Osteocyte (in vitro differentiated cells): Measurements from ENCODE around the gene ZMYND15.

DNA sequence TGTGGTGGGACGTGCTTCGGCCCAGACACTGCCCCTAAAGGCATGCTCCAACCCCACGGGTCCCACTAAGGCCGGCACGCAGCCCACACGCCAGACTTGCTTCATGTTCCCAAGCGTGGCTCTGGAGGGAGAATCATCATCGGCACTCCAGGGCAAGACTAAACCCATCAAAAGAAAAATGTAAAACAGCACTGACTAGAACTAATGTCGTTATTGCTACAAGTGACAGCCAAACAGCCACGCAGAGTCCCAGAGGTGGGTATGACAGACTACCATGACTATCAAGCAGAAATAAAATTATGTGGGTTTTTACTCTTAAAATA, 41.5 kb upstream of the ATP2A3 start:
- PRO-cap = no peak

DNA sequence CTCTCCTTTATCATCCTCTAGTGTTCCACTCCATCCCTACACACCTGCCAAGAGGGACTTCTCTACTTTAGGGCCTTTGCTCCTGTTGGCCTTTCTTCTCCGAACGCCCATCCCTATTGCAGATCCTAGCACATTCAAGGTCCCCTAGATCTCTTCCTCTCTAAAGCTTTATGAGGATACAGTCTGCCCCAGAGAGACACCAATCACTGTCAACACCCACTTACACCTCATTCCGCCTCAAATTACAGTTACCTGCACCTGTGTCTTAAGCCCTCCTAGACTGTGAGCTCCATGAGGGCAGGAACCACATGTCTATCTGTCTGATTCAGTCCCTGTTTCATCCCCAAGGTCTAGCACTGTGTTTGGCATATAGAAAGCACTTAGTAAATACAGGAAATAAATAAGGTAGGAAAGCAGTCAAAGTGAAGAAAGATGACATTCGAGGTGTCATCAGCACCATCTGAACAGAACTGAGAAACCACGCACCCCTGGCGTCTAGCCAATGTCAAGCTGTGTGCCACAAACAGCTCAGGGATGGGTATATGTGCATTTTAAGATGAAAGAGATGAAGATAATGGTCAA, 79.5 kb upstream of the ATP2A3 start:
- PRO-cap = no peak

GRCh38 chr17:4053876-4054526, 88.8 kb downstream of the ZZEF1 start:
- PRO-cap = no peak

DNA sequence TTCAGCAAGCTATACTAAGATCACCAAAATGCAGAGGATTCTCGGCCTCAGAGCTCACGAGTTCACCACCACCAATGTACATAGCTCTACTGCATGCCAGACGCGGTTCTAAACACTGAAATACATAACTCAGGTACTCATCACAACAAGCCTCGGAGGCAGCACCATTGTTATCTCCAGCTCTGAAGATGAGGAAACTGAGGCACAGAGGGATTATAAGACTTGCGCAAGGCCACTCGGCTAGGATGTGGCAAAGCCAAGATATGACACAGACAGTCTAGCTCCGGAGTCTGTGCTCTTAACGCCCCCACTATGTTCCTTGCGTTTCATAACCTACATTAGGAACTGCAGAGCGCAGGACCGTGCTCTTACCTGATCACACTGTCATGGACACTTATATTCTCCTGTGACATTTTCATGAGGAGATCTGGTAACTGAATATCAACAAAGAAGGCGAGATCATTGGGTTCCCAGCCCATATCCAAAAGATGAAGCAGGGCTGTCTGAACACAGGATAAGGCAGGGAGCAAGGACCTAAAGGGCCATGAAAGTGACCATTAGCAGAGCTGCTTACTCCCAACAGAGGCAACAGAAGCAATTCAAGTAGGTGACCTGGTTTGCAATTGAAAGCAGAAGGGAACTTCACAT, 85.1 kb downstream of the ZZEF1 start:
- PRO-cap = no peak

GRCh38 chr17:4162699-4163630, 20.0 kb downstream of the CYB5D2 start:
- PRO-cap = no peak

GRCh38 chr17:4341163-4342065, 25.1 kb downstream of the UBE2G1 start:
- PRO-cap = no peak

GRCh38 chr17:4342066-4342538, 24.4 kb downstream of the UBE2G1 start:
- PRO-cap = no peak

GRCh38 chr17:4364919-4365474, 1.5 kb downstream of the UBE2G1 start:
- PRO-cap = bidirectional peak, plus-strand start at chr17:4365419, minus-strand start at chr17:4365236

DNA sequence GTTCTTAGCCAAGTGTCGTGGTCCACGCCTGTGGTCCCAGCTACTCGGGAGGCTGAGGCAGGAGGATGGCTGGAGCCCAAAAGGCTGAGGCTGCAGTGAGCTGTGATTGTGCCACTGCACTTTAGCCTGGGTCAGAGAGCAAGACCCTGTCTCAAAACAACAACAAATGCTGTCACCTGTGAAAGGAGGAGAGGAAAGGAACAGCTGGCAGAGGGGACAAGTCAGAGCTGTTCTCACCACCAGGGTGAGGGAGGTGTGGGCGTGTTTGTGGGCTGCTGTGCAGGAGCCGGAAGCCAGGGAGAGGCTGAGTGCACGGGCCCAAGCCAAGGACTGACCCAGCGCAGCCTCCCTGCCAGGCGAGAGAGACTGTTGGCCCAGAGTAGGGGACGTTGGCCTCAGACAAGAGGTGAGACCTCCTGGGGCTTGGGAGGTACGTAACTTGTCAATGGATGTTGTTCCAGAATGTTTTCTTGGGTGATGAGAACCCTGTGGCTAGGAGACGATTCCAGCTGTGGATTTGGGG, 10.7 kb downstream of the SPNS2 start:
- PRO-cap = no peak

DNA sequence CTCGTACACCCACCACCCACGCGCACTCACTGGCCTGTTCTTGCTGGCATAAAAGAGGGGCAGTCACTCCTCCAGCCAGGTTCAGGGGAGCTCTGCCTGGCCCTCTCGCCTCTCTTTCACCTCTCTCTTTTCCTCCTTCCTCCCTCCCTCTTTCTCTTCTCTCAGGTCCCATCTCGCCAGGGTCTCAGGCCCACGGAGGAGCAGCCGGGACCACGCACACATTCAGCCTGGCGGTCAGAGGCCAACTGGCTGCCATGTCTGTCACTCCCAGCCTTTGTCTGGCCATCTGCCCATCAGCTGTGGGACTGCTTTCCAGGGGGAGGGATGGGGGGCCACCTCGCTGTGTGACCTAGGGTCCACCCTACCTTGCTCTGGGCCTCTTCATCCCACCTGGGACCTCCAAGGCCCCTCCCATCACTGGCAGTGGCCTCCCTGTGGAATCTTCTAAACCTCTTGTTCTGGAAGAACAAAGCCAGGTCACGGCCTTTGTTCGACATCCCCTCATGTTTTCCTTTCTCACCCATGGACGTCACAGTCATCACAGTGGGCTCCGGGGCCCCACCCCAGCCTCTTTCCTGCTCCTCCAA, 23.8 kb downstream of the SPNS2 start:
- PRO-cap = no peak

DNA sequence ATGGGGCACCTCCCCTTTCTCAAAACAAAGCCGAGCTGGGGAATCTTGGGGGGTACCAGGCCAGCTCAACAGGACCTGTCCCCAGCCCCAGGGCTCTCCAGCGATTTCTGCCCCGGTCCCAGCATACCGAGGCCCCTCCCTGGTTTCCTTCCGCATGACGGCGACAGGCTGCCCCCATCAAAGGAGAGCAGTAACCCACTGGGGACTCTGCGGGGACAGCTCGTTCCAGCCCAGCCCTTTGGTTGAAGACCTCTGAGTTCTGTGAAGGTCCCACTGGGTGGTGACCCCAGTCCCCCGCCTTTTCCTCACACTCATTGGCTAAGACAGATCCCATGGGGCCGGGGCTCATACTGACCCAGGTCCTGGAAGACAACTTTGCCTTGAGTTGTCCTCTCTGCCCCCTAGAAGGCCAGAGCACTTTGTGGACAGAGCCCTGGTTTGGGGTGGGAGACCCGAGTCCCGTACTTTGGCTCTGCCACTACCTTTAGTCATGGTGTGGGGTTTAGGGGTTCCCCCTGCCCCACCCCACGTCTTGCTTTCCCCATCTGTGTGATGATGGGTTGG, 4.1 kb downstream of the SMTNL2 start:
- PRO-cap = no peak

DNA sequence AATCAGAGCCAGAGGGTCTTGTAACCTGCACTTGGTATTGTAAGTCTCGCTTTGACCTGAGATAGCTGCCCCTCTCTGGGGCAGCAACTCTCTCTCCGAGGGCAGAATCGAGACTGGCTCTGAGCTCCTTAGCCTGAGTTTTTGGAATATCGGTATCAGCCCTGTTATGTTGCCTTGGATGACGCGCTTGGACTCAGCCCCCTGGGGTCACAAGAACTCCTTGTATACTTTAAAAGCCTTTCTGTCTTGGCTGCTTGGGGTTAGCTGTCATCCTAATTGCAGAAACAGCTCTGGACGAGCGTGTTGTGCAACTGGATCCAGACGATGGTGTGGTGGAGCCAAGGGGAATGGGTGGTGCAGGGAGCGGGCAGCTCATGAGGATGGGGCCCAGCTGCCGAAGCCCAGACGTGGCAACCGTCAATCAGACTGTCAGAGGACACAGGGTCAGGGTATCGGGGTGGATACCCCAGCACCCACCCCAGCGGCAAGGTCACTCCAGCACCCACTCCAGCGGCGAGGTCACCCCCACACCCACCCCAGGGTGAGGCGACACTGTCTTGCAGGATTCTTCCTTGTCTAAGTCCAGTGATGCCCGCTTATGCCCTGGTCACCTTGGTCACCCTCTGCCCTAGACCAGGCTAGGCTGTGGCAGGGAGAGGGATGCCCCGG, 14.8 kb downstream of the SMTNL2 start:
- PRO-cap = no peak

DNA sequence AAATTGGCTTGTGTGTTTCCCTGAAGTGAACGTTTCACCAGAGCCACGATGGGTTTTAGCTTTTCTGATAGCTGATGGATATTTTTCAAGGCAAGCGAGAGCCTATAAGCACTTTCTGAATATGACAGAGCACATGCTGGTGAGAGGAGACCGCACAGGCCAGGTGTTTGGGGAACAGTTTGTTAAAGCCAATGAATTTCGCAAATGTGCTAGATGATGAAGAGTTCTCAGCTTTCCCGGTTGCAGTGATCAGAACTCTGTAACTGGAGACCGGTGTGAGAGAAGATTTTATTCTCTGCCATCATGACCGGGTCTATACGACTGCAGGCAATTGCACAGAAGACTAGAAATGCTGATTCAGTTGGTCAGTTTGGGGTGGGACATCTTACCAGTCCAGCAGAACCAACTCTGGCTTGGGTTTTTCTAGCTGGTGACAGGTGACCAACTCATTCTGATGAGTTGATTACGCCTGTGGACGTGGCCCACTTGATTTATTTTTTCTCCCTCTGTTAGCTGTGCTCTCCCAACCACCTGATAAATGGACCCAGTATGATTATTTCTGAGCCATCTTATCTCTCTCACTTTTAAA, 25.5 kb downstream of the SMTNL2 start:
- PRO-cap = no peak

DNA sequence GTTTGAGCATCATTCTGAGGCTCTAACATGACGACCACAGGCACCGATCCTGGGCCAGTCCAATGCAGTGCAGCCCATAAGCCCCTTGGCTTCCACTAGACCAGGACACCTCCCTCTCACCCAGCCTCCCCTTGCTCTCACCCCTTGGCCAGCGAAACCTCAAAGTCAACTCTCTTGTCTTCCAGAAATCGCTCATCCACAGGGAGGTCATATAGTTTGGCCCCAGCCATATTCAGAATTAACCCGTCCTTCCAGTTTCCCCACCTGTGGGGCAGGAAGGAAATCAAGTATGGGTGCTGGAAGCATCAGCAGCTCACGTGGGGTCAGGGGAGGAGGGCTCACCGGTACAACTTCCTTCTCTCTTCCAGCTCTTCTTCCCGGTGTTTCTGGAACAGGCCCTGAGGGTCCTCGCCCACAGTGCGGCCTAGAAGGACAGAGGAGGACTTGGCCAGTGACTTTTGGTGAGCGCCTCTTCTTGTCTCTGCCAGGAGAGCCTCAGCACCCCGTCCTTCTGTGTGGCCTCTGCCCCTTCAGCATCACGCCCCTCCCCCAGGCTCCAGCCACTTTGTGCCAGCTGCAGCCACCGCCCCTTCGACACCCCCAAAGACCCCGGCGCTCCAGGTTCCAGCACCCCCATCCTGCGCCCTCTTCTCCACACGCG, 2.6 kb downstream of the ALOX15 start:
- PRO-cap = no peak

DNA sequence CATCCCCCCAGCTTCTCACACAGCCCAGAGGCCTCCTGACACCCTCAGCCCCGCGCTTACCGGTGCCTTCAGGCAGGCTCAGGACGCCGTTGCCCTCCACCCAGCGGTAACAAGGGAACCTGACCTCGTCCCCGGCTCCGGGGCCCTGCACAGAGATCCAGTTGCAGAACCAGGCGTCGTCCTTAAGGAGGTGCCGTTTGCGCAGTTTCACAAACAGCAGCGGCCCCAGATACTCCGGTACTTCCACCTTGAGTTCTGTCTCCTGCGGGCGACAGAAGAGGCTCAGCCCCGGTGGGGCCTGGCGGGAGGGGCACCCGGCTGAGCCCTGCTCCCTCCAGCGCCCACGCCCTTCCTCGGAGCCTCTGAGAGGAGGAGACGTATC, 2.1 kb downstream of the ALOX15 start:
- PRO-cap = no peak

- PRO-cap = no peak
These were observed 30.3 kb upstream of the ALOX15 start for GRCh38 chr17:4671773-4672126.

DNA sequence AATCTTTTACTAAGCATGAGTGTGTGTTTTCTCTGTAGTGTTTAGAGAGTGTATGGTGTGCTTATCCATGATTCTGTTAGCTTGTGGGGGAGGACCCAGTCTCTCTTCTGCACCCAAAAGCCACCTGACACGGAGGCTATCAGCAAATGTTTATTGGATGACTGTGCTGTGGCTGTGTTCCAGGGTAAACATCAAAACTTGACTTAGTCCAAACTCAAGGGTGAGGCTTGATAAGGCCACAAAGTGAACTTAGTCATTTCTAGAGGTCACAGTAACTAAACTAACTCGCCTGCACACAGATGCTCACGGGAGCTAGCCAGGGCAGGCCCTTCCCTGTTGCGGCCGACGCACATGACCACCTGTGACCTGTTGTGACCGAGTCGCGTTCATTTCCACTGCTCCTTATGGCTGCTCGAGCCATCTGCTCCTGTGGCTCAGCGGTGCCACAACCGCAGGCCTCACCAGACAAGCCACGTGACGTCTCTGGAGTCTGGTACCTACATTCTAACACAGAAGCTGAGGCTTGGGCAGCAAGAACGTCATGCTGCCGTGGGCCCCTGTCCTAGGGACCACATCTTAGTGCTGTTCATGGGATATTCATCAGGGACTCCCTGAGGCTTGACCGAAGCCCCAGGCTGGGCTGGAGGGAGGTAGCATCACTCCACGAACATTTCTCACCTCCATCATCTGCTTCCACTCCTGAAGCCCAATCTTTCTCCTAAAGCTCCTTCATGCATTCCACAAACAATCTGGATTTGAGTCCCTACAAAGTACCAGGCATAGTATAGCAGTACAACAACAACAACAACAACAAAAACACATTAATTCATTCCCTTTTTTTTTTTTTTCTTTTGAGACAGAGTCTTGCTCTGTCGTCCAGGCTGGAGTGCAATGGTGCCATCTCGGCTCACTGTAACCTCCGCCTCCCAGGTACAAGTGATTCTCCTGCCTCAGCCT, 9.5 kb upstream of the MED11 start:
- PRO-cap = no peak

DNA sequence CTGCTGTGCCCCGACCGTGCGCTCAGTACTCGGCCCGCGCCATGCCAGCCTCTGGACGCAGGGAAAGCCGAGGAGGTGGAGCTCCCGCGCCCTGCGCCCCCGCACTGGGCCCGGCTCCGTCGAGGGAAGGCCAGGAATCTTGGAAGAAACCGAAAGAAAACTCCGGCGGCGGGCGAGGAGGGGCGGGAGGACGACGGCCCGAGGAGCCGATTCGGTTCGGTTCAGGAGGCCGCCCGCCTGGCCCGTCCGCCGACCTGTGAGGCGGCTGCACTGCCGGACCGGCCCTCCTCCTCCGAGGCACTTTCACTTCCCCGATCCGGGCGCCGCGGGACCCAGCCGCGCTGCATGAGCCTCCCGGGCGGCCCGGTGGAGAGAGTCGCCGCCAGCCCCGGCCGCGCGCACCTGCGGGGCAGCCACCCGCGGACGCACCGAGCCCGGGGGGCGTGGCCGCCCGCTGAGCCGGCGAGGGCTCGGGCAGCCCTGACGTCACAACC, at the start of gene ZMYND15:
Gene ZMYND15, plus strand, starts transcription at position 335 of the 494 bp plus-strand sequence.
- PRO-cap = bidirectional peak, plus-strand start at position 306 of the sequence, minus-strand start at position 305 of the sequence

DNA sequence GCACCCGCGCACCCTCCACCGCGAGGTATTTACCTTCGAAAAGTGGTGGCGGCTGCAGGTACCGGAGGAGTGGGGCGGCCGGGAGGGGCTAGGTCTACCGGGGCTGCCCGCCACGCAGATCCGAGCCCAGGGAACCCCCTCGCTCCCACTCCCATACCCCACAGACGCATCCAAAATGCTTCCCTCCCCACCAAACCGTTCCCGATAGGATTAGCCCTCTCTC, 176 bp upstream of the CXCL16 start:
- PRO-cap = no peak

DNA sequence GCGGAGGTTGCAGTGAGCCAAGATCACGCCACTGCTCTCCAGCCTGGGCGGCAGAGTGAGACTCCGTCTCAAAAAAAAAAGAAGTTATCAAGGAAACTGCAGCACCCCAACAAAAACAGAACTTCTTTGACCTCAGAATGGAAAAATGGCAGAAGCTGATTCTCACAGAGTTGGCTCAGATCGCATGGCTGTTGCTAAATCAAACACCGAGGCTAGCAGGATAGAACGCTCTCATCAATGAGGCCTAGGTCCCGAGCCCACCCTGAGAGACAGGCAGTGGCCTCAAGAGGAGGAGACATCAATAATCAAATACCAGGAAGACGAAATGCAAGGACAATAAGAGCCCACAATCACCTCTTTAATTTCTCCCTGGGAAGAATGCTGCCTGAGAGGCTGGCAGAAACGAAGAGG, 1.0 kb upstream of the TM4SF5 start:
- PRO-cap = no peak